Umbilical cord (tissue), 2 donors: ENCODE measurements around a stretch of chr1.

GRCh38 chr1:31370023-31370390, 2.9 kb downstream of the FABP3 start:
- RAMPAGE, long total RNA, result no peak

GRCh38 chr1:31383864-31384485, 11.1 kb upstream of the FABP3 start:
- RAMPAGE, long total RNA, result no peak

GRCh38 chr1:31472207-31472847, 59.3 kb downstream of the SERINC2 start:
- RAMPAGE, long total RNA, result no peak

DNA sequence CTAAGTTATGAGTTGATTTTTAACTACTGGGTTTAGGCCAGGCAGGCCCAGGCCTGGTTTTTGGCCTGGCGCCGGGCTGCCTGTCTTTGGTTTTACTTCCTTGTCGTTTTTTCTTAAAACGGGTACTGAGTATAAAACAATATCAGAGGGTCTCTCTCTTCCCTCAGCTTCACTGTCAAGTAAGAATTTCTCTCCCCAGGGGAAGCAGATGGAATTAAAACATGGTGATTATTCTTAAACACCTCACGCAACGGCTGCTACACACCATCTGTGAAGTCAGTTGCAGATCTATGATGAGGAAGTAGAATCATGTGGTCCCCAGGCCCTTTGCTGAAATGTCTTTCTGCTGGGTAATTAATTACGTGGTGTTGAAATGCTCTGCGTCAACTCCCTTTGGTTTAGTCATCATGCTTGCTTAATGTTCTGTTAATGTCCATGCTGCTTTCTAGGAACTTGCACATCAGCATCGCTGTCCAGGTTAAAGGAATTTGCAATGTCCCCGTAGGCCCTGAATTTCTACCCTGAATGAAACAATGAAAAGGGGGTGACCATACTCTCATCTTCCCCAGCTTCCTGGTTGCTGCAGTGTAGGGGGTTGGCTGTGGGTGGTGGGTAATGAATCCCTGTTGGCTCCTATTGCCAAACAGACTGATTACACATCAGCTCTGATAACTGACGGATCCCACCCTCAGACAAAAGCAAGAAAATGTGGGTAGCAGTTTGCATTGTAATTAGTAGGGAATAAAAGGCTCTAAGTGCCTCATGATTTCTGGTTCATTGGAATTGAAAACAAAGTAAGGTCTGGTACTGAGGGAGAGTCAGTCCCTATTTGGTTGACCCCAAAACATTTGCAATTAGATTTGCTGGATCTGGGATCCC, 70.4 kb downstream of the SERINC2 start:
- RAMPAGE, long total RNA, result no peak

DNA sequence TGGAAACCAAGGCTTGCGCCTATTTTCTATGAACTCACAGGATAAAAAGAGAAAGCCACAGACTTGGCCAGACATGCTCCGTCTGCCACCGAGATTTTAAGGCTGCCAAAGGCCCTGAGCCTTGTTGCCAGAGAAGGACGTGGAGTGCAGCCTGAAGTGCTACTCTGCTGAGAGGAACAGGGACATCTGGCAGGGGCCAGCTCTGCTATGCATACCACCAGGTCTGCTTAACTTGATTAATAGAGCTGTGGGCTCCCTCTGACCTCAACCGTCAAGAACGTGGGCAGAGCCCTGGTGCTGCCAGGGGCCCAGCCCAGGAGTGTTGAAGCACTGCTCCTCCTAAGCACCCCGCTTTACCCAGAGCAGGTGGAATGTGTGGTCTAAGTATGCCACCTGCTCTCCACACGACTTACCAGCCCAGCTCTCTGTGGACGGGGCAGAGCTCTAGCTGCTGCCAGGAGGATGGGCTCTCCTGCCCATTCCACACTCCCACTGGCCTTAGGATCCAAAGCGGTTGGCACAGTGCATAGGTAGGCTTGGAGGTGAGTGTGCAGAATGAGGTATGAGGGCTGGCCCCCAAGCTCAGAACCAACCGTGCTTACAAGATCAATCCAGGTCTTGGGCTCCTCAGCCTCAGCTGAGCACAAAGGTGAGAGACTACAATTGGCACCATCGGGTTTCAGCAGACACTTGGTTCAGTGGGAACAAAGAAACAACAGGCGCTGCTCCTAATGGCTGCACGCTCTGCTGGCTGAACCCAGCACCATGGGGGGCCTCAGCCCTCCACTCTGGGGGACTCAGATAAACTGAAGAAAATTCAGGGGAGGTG, 10.7 kb downstream of the HCRTR1 start:
- RAMPAGE, long total RNA, result no peak

DNA sequence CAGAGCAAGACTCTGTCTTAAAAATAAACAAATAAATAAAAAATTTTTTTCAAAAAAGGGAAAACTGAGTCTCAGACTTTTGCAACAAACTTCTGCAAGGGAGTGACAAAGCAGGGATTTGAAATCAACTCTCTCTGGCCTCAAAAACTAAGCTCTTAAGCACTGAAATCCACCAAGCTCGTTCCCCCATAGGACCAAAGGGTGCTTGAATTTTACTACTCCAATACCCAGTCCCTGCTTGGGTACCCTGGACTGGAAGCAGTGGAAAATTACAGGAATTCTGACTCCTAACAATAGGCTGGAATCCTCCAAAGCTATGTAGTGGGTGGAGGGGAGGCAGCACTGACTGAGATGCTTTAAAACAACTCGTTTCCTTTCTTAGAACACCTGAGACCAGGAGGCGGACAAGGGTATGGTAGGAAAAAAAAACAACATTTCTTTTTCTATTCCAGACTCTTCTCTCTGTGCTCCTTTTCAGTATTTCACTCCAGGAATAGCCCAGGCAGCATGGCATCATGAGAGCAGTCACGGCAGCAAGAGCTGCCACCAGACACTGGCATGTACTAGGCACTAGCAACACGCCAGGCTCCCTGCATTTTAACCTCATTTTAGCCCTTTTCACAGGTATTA, 2.3 kb downstream of the PEF1 start:
- RAMPAGE, long total RNA, result no peak

- RAMPAGE, long total RNA, result no peak
Measured at GRCh38 chr1:31673027-31673483, 28.4 kb upstream of the PEF1 start.

GRCh38 chr1:31692638-31693085, 11.2 kb downstream of the COL16A1 start:
- RAMPAGE, long total RNA, result no peak

DNA sequence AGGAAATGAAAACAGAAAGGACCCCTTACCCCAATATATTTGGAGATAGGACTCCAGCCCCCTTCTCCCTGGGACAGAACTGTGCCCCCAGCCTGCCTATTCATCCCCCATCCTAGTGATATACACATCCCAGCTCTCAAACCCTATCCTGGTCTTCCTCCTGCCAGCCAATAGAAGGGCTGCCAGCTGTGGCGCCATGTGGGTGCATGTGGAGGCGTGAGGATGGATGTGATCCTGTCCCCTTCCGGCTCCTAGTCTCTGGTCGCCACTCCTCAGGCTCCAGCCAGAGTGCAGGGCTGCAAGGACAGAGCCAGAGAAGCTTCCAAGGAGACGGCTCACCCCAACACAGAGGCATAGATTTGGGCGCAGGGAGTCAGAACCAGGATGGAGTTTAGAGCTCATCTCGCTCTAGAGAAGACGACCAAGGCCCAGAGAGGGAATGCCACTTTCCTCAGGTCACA, 478 bp downstream of the COL16A1 start:
- RAMPAGE, long total RNA, result no peak

DNA sequence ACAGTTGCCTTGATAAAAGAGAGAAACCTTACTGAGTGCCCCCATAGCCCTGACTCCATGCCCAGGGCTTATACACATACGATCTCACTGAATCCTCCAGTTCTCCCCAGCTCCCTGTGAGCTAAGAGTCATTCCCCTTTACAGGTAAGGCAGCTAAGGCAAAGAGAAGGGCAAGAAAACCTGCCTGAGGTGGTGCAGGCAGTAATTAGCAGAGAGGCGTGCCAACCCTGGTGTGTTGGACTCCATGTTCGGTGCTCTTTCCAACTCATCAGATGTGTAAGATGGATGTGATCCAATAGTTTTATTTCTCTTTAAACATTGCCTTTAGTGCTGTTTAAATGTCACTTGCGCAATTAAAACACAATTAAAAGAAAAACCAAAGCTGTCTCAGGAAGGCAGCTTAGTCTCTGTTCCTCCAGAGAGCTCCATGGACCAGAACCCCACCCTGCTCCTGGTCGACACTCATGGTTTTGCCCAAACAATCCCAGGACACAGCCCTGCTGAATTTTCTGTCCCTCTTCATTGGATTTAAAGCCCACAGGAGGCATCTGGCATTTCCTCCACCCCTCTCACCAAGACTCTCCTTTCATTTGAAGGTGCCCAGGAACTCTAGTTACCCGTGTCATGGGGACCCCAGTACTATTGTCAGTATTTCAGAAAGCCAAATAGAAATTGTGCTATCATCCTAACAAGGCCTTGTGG, 22.0 kb upstream of the SPOCD1 start:
- RAMPAGE, long total RNA, result no peak

DNA sequence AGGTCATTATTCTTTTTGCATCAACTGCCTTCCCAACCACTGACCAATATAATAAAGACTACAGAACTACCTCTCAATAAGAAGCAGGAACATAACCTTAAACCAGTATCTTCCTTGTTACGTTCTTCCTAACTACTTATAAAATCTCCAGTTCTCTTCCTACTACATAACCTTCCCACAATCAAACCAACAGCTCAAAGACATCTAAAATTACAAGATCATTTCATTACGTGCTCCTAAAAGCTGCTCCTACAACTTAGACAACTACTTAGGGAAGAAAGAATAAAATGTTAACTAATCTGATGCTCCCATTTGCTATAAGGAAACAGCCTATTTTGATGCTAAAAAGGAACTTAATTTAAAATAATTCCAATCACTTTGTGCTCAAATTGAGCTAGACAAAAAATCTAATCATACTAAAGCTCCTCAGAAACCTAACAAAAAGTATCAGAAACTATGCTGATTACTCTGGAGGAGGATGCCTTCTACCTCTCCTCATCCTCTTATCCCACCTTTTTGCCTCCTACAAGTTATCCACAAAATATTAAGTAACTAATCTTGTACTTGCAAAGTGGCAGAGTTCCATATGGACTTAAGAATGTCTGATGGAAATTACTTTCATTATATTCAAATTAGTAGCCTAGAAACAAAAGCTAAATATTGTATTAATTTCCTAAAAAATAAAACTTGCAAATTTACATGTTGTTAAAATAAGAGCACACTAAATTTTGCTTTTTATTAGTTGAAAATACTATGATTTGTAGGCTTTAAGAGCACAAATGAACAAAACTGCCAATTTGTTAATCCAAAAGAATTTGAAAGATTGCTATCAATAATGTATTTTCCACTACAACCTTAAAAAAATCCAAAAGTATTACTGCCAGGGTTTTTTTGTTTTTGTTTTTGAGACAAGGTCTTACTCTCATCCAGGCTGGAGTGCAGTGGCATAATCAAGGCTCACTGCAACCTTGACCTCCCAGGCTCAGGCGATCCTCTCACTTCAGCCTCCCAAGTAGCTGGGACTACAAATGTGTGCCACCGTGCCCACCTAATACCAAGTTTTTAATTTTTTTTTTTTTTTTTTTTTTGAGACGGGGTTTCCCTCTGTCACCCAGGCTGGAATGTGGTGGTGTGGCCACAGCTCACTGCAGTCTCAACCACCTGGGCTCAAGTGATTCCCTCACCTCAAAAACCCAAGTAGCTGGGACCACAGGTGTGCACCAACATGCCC, 23.3 kb downstream of the PTP4A2 start:
- RAMPAGE, long total RNA, result no peak

GRCh38 chr1:31932230-31933107, 5.7 kb downstream of the PTP4A2 start:
- RAMPAGE, long total RNA, result no peak

GRCh38 chr1:31954583-31955280, 16.6 kb upstream of the PTP4A2 start:
- RAMPAGE, long total RNA, result no peak

- RAMPAGE, long total RNA, result no peak
Measured at GRCh38 chr1:32032681-32034027, 19.5 kb downstream of the KHDRBS1 start.

DNA sequence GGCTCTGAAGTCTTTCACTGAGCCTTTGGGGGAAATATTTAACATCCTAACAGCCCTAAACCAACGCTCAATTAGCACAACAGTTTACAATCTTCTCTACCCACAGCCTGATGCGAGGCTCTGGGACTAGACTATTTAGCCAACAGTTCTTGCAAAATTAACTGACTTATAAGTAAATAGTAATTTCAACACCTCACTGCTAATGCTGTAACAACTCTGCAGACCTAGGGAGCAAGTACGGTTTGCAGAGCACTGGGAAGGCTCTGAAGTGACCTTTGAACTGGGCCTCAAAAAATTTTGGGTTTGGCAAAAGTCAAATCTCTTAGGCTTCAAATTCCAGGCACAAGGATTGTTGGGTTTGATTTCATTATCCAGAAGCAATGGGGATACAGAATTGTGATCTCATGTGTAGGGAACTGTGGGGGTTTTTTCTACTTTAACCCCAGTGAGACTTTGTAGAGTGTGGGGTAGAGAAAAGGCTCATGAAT, 1.1 kb upstream of the TXLNA start:
- RAMPAGE, long total RNA, result no peak

DNA sequence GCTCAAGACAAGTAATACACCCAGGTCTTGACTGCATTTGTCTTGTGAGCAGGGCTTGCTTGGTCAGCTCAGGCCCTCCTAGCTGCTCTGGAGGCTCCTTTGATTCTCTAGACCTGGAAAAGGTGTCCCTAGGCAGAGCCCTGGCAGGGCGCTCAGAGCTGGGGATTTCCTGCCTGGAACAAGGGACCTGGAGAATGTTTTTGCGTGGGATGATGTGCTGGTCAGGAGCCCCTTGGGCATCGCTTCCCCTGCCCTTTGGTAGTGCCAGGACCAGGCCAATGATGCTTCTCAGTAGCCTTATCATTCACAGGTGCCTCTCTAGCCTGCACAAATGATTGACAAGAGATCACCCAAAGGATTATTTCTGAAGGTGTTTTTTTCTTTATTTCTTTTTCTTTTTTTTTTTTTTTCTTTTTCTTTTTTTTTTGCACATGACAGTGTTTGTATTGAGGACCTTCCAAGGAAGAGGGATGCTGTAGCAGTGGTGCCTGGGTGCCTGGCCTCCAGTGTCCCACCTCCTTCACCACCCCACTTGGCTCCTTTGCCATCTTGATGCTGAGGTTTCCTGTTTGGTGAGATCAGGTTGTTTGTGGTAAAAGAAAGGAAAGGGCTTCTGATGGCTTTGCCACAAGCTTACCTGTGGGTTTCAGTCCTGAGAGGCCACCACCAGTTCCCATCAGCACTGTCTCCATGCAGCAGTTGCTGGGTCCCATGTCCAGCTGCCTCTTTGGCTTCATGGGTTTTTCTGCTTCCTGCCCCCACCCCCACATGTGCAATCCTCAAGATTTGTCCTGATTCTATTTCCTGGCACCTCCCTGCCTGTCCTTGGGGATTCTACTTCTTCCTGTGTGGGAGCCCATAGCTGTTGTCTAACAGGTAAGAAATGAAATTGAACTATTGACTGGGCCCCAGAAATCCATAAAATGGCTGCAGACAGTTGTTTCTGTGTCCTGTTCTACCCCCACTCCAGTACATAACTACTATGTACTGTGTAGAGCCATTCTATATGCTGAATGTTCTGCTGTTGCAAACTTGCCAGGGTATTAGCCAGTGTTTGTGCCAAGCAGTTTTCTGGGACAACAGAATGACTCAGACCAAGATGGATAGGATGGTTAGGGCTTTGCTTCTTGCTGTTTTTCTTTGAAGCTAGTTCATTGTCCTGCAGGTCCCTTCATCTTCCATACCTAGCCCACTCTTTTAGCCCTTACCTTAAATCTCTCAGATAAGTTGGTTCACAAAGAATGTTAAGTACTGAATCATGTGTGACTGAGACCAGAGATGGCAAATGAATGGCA, 4.4 kb upstream of the CCDC28B start:
- RAMPAGE, long total RNA, result no peak

DNA sequence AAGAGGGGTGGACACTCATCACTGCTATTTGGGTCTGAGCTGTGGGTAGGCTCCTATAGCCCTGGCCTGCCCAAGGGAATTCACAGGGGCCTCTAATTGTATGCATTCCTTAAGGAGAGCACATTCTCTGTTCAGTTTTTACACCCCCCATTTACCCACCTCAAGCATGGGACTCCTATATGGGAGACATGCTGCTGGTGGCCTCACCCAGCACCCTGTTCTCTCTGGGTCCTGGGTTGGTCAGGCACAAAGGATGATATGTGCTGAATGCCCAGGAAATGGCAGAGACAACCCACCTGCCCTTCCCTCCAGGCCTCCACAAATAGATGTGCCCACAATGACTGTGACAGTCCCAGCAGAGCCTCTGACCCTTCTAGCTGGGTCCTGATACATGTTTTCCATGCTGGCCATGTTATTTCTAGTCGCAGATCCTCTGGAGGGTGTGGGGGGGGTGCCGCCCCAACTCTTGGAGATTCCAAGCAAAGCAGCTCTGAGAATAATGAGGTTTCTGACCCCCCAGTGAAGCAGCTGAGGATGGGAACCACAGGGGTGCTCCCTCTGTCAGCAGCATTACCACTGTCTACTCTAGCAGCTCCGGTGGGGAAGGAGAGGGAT, 1.4 kb upstream of the CCDC28B start:
- RAMPAGE, long total RNA, result no peak

DNA sequence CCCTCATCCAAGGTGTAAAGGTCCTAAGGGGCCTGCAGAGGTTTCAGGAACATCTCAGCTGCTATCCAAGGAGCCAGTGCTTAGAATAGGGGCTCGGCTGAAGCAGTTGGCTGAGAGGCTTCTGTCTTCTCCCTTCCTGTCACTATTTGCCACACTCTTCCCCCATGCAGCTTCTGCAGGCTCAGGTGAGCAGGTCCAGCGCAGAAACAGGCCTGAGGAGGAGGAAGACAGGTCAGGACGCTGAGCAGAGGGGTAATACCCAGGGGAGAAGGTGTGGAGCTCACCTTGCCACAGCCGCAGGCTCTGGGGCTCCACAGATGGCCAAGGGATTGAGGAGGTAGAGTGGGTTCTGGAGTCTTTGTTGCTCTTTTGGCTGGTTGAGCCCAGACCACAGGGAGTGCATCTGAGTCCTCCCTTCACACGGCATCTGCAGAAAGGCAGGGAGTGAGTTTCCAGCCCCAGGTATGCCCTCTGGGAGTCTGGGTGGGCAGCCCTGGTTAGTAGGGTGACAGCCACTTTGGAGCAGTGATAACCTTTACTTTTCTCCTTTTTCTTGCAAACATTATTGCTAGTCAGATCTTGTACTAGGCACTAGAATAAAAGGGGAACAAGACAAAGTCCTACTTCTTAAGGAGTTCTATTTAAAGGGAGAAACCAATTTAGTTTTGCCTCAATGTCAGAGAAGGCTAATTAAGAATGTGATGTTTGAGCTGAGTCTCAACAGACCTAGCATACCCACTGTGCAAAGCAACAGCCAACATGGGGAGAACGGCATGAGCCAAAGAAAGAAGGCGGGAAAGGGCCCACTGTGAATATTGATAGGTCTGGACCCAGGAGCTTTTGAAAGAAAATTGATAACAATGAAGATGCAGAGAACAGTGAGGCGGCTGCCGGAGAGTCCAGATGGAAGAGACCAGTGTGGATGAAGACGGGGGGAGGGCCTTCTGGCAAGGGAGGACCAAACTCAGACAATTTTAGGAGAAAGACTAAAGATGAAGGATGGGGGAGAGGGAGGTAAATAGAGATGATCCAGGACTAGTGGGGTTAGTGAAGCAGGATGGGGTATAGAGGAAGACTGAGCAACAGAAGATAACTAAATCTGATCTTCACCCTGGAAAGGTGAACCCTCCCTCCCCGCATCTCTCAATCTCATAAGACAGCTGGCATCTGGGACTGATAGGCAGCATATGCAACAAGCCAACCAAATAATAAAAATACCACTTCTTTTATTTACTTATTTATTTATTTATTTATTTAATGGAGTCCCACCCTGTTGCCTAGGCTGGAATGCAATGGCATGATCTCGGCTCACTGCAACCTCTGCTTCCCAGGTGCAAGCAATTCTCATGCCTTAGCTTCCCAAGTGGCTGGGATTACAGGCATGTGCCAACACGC, 10.0 kb downstream of the EIF3I start:
- RAMPAGE, long total RNA, result no peak

DNA sequence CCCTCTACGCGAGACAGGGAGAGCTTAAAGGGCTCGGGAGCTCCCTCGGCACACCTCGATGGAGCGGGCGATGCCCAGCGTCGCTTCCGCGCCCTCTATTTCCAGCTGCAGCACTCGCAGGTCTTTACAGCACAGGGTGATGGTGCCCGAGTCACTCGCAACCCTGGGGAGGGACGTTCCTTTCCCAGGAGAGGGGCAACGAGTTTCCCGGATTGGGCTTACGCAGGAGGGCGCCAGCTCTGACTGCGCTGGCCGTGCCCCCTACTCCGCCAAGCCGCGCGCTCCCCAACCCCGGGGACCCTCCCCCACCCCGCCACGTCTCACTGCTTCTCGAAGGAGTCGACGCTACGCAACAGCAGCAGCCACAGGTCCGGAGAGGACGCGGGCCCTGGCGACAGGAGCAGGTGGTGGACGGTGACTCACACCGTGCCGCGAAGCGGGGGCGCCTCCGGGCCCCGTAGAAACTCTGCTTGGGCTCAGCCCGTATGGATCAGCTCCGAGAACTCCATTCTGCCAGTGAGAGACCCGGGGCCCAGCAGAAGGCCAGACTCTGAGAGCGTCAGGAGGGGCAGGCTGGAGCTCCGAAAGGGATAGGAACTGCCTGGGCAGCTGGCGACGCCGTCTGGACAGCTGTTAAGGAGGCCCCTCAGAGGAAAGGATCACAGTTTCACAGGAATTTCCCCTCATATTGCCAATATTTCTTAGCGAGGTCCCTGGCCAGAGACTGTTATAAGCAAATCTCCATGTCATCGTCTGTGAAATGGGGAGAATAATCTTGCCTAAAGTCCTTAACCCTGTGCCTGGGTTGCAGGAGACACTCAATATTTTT, 5.7 kb upstream of the FAM167B start:
- RAMPAGE, long total RNA, result start-site peak on the minus strand centred at position 530 of the sequence, 125 bp wide, 12 and 7 reads in 2 replicates

GRCh38 chr1:32266762-32267540, 15.9 kb downstream of the LCK start:
- RAMPAGE, long total RNA, result no peak